HL-60 (cell line): ENCODE data around the gene C13orf42.

DNA sequence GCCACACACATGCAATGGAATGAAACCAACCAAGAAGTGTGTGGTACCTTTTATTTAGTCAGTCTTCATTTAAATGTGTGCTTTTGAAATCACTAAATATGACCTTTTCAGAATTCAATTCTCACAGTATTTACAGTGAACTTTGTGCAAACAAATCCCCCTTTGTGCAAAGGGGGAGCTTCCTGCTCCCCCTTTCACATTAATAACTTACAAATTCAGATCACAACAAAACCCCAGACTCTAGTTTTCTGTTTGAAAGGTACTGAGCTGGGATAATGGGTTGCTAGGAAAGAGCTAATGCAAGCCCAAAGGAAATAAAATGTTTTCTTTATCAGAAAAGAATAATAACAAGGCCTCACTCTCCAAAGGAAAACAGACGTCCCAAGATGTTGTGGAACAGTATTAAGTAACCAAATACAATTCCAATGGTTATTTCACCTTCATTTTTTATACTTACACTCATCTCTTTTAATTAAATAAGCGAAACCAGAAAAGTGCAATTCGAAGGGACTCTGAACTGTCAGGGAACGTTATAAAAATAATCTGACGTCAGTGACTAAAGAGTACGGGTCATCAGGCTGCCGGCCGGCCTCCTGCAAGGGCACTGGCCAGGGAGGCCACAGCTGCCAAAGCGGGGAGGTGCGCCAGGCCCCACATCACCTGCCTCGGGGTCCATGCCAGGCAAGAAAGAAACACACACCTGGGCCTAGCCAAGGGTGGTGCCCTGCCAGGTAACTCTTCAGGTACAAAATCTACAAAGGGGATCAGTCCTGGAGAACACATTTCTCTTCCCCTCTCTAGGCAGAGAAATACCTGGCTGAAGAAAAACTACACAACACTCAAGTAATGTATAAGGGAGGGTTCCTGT lies 61.1 kb downstream of the CDADC1 start:
- RRBS, result no CpG with 5 or more reads among the region's 11 CpGs

DNA sequence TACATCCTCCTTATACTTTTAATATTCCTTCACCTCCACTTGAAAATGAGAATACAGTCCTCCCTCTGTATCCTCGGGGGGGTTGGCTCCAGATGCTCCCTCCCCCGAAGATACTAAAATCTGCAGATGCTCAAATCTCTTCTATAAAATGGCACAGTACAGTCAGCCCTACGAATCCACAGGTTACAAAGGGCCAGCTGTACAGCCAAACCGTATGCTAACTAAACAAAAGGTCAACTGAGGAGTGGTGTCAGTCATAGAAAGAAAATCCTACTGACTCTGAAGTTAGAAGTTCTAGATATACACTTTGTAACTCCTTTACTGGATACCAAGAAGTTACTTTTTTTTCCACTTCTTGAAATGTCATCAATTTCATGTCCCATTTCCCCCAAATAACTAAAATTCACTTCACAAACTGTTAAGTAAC lies 9.1 kb downstream of the KPNA3 start:
- RRBS, result no CpG with 5 or more reads among the region's 4 CpGs

DNA sequence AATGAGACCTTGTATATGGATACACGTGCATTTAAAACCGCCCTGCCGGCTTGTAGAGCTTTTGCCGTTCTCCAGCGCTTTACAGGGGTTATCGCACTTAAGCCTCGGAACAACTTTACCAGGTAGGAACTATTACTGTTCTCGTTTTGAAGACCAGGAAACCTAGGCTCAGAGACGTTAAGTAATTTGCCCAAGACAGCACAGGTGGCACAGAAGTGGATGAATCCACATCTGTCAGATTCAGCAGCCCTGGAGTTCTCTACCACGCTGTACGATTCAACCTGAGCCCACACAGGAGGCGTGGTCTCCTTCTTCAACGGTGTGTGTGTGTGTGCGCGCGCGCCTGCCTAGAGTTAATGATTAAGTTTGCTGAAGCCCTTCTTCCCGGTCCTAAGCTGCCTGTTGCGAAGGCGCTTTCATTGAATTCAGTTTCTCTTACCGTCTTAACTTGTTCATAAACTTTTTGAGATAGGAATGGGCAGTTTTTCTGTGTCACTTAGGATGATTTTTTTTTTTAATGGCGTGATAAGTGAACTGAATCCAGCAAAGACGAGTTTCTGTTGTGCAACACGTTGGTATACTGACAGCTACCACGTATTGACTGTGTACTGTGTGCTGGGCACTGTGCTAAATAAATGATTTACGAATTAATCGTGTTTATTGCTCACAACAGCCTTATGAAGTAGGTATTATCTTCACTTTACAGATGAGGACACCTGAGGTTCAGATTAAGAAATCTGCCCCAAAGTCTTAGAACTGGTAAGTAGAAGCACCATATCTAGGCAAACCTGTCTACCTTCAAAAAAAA lies 67.4 kb downstream of the KCNRG start:
- RRBS, result no CpG with 5 or more reads among the region's 27 CpGs

- RRBS, result no CpG with 5 or more reads among the region's 4 CpGs
These were observed 89.7 kb downstream of the KCNRG start for GRCh38 chr13:50104788-50105470.

- RRBS, result no CpG with 5 or more reads among the region's 4 CpGs
These were observed 193.1 kb downstream of the KCNRG start for GRCh38 chr13:50208429-50208740.

GRCh38 chr13:50370620-50371363 lies 355.5 kb downstream of the KCNRG start:
- RRBS, result no CpG with 5 or more reads among the region's 6 CpGs

- RRBS, result no CpG with 5 or more reads among the region's 16 CpGs
These were observed 371.5 kb downstream of the KCNRG start for GRCh38 chr13:50386345-50387588.

DNA sequence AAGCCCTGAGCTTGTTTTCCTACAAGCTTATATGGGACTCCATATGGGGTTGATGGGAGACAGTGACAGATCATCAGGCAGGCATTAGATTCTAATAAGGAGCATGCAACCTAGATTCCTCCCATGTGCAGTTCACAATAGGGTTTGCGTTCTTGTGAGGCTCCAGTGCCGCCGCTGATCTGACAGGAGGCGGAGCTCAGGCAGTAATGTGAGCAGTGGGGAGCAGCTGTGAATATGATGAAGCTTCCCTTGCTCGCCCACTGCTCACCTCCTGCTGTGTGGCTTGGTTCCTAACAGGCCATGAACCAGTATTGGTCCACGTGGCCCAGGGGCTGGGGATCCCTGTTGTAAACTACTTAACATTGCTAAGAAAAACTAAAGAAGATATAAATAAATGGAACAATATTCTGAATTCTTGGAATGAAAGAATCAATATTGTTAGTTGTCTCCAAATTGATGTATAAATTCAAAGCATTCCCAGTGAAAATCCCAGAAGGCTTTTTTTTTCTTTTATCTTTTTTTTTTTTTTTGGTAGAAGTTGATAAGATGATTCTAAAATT lies 378.4 kb downstream of the KCNRG start:
- RRBS, result no CpG with 5 or more reads among the region's 6 CpGs

GRCh38 chr13:50598221-50598919 lies 245.1 kb downstream of the DLEU7 start:
- RRBS, result no CpG with 5 or more reads among the region's 5 CpGs

DNA sequence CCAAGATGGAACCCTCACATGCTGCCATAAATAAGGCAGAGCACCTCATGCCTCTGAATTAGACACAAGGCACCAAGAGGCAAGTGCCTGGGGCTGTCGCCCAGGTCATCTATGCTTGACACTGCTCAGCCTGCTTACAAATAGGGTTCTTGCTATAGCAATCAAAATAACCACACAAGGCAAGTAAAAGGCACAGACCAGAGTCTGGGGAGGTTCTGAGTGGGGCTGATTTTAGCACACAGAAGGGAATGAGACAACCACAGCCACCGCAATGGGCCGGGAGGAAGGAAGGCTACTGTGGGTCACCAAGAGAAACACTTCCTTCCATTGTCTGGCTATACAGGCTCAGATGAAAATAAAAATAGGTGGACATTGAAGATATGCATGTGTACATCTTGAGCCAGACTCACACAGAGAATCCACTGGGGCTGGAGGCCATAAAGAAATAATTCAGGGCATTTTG lies 159.1 kb downstream of the DLEU7 start:
- RRBS, result no CpG with 5 or more reads among the region's 3 CpGs

DNA sequence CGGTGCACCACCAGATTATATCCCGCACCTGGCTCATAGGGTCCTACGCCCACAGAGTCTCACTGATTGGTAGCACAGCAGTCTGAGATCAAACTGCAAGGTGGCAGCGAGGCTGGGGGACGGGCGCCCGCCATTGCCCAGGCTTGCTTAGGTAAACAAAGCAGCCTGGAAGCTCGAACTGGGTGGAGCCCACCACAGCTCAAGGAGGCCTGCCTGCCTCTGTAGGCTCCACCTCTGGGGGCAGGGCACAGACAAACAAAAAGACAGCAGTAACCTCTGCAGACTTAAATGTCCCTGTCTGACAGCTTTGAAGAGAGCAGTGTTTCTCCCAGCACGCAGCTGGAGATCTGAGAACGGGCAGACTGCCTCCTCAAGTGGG lies 72.8 kb downstream of the RNASEH2B start:
- RRBS, result no CpG with 5 or more reads among the region's 10 CpGs

DNA sequence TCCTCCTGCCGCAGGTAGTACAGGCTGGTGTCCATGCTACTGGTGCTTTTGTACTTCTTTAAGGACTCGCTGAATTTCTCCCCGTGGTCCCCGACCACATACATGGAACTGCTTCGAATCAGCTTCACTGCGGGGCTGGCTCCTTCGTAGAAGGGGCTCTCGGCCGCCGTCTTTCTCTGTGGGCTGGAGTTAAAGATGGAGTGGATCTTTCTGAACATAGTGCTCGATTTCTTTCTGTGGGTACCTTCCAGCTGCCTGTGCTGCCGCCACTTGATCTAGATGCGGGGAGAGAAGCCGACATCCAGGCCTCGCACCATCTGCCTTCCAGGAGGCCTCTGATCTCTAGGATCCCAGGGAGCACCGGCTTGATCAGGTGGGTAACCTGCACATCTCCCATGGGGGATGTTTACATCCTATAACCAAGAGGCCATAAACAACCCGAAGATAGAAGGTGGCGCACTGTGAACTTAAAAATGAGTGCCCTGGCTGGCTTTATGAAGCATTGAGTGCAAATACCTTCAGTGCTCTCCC lies at the start of gene C13orf42:
C13orf42 (minus strand) TSS at position 283 of the 531 bp plus-strand sequence.
- RRBS, result no CpG with 5 or more reads among the region's 18 CpGs

- RRBS, result 100% methylated on average over 3 of the region's 13 CpGs
These were observed 36.8 kb downstream of the FAM124A start for GRCh38 chr13:51258925-51259459.

DNA sequence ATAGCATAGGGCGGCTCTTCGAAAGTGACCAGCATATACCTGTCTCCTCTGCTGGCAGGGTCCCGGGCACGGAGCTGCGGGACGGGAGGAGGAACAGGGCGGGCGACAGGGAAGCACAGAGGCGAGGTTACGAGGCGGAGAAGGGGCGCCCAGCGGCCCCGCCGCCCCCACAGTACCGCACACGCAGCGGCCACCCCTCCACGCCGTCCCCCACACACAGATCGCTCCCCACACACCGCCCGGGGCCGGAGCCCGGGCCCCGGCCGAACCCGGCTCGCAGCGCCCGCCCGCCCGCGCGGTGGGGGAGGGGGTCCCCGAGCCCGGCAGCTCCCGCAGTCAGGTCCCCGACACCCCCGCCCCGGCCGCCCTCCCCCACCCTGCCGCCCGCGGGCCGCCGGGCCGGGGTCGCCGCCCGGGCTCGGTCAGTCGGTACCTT lies 836 bp downstream of the INTS6 start:
- RRBS, result 3% methylated on average over 20 of the region's 53 CpGs

GRCh38 chr13:51478476-51479154 lies 25.8 kb upstream of the INTS6 start:
- RRBS, result no CpG with 5 or more reads among the region's 8 CpGs

DNA sequence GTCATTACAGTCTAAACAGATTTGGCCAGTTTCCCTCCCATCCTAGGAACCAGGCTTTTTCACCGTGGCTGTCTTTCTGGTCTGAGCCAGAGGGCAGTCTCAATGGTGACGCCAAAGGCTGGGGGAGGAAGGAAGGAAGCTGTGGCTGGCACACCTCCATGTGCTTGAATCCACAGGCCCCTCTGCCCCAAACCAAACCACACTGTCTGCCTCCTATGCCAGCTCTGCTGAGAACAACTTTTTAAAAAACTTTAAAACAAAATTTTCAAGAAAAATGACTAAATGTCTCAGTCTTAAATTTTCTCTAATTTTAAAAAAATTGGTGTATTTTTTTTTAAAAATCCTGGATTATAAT lies 61.0 kb upstream of the WDFY2 start:
- RRBS, result no CpG with 5 or more reads among the region's 2 CpGs

DNA sequence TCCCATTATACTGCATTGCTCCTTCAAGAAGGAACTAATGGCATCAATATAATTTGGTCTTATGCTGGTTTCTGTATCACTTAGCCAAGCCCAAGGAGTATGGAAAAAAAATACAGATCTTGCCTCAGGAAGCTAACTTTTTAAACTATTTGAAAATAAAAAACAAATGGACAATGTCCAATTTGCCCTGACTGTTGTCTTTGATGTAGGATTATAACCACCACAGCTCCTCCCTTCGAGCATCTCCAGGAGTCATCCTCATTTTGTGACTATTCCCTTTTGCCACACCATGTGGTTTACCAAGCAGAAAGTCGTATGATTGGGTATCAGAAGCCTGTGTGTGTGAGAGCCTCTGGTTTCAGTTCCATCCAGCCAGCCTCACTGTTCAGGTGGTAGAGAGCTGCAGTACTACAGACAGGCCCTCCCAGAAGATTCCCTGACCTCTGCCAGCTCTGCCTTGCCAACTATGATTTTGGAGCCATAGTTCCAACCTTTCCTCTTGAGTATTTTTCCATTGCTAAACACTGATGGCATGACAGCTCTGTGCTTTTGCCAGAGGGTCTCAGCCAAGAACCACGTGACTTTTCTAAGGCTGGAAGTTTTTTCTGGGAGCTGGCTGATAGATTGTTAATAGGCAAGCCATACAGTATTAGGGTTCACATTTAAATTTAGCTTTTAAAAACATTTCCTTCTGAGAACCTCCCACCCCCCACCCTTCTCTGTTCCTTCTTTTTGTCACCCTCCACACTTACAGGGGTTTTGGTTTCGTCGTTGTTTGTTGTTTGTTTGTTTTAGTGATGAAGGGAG lies 82.5 kb downstream of the DHRS12 start:
- RRBS, result no CpG with 5 or more reads among the region's 5 CpGs

- RRBS, result no CpG with 5 or more reads among the region's 10 CpGs
These were observed 67.3 kb downstream of the ATP7B start for GRCh38 chr13:51943848-51944355.

GRCh38 chr13:51967611-51967798 lies 43.7 kb downstream of the ATP7B start:
- RRBS, result no CpG with 5 or more reads among the region's 1 CpG